Heart (tissue), 3 donors: ENCODE results near the gene MED6.

GRCh38 chr14:68941621-68942322, 37.3 kb downstream of the ACTN1 start:
- RAMPAGE, long total RNA, 2 experiments = no peak in any of the 2 experiments

- RAMPAGE, long total RNA, 2 experiments = no peak in any of the 2 experiments
Measured at GRCh38 chr14:68942323-68943212, 36.5 kb downstream of the ACTN1 start.

GRCh38 chr14:68958320-68959087, 20.6 kb downstream of the ACTN1 start:
- RAMPAGE, long total RNA, 2 experiments = no peak in any of the 2 experiments

DNA sequence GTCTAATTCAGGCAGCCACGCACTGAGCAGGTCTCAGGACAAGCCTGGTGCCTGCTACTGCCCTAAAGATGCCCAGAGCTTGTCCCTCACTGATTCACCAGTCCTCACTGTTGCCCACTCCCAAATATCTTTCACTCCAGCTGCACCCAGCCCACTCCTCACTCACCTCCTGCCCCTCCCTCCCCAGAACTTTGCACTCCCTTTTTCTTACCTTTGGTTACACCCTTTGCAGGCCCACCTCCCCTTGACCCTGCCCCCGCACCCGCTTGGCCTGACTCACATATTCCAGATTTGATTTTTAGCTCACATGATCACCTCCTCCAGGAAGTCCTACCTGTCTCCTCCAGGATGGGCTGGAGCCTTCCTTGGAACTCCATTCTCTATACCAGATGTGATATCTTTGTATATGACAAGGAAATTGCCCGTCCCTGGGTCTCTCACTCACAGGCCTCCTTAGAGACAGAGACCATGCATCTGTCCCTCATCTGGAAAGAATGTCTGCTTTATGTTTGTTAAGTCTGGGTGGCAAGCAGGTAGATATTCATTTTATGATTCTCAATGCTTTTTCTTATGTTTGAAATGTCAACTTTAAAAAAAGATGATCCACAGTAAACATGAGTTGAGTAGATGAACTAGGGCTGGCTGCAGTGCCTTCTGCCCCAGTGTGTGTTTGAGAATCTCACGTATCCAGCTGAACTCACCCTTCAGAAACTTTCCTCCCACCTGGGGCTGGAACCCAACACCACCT, 16.1 kb downstream of the ACTN1 start:
- RAMPAGE, long total RNA, 2 experiments = no peak in any of the 2 experiments

DNA sequence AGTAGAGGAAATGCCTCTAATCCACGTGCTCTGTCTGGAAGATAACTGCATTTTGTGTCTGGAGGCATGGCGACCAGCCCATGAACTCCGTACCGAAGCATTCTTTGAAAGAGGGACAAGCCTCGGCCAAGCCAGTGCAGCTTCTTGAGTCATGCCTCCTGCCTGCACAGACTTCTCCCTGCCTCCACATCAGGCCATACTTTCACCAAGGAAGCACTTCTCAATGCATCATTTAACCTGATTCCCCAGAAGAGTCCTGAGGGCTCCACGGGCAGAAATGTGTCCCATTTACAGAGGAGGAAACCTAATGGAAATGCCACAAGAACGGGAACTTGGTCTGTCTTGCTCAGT, 3.4 kb downstream of the ACTN1 start:
- RAMPAGE, long total RNA, 2 experiments = no peak in any of the 2 experiments

GRCh38 chr14:68978466-68978974, 582 bp downstream of the ACTN1 start:
- RAMPAGE, long total RNA, 2 experiments = no peak in any of the 2 experiments

DNA sequence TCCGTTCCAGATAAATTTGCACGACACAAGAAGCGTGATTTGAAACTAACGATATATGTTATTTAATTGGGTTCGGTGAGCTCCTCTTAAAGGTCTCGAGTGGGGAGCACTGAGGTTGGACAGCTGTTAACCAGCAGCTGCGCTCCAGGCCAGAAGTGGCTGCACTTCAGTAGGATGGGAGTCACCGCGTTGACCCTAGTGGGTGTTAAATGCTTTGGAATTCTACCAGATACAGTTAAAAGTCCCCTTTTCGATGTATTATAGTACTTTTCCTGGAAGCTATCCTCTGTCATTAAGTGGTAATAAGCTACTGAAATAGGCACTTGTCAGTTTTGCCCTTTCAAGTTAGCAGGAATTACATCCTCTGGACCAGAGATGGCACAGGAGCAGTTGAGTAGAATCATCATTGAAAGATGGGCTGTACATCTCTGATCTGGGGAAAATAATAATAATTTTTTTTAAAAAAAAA, 1.1 kb upstream of the DCAF5 start:
- RAMPAGE, long total RNA, 2 experiments = no peak in any of the 2 experiments

DNA sequence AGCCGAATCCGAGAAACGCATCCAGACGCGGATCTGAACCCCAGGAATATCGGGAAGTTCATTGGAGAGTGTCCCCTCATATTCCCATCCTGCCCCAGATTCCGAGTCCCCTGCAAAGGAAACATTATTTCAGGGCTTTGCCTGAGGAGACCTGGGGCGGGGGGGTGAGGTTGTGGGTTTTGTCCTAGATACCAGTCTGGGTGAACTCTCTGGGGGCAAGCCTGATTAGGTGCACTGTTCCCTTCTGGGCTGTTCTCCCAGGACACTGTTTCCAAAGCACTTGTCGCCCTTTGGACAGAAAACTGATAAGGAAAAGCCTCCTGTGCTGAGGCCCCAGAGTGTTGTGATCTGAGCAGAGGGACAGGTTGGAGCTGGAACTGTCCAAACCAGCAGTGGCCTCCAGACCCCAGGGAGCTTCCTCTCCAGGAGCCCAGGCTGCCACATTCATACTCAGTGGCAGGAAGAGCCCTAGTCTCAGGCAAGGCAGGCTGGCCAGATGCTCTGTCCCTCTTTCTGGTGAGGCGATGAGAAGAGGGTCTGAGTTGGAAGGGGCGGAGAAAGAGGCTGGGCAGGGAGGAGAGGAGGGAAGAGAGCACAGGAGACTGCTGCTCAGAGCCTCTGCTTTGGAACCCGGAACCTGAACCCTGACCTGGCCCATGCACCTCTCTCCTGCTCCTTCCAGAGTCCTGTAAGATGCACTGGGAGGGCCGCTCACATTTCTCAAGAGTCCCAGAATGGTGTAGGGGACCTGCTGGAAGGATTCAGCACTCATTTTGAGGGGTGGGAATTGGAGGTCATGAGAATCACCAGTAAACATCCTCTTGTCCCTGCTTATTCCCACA, 1.9 kb downstream of the GALNT16 start:
- RAMPAGE, long total RNA, 2 experiments = no peak in any of the 2 experiments

DNA sequence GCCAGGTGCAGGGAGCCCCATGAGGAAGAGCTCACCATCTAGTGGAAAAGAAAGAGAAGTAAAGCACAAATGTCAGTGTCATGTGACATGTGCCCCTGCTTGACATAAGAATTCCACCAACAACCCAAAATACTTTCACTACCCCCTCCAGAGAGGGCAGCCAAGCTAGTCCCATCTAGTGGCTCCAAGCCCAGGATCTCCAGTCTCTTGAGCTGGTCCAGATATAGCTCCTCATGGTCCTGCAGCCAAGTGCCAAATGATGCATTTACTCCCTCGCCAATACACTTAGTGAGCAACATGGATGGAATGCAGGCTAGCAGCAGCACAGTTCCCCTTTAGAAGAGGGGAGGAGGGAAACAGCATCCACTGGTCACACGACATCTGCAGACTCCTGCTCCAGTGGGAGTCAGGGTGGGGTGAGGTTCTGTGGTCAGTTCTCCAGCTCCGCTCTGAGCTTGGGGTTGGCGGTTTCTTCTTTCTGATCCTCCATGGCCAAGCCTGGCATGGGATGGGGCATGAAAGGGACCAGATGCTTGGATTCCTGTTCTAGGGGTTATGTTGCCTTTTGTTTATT, 57.1 kb downstream of the GALNT16 start:
- RAMPAGE, long total RNA, 2 experiments = no peak in any of the 2 experiments

- RAMPAGE, long total RNA, 2 experiments = no peak in any of the 2 experiments
Measured at GRCh38 chr14:69571928-69572717, 2.5 kb downstream of the CCDC177 start.

GRCh38 chr14:69643297-69644099, 32.1 kb downstream of the SUSD6 start:
- RAMPAGE, long total RNA, 2 experiments = no peak in any of the 2 experiments

GRCh38 chr14:69673537-69674148, 62.2 kb downstream of the SUSD6 start:
- RAMPAGE, long total RNA, 2 experiments = no peak in any of the 2 experiments

DNA sequence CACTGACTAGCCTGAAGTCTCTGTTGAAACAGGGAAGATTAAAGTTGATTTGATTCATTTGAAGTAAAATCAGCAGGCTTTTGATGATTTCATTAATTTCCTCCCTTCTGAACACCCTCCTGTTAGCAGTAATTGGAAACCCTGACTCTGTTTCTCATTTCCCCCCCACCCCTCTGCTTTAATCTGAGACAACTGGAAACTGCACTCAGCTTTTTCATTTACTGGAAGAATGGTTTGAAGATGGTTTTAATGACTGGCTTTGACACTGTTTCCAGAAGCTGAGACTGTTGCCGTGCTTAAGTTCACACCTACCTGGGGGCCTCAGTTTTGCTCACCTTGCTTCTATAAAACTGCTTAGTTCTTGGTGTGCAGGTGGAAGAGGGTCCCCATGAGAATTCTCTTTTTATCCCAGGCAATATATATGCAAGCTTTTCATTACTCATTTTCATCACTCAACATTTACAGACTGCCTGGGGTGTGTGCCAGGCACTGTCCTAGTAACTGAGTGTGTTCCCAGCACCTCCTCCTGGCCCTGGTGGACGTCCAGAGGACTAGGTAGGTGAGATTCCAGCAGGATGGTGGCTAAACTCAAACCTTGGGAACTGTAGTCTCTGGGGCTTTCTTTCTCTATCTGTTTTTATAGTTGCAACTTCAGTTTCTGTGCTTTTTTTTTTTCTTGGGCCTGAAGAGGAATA, 63.6 kb downstream of the SUSD6 start:
- RAMPAGE, long total RNA, 2 experiments = no peak in any of the 2 experiments

DNA sequence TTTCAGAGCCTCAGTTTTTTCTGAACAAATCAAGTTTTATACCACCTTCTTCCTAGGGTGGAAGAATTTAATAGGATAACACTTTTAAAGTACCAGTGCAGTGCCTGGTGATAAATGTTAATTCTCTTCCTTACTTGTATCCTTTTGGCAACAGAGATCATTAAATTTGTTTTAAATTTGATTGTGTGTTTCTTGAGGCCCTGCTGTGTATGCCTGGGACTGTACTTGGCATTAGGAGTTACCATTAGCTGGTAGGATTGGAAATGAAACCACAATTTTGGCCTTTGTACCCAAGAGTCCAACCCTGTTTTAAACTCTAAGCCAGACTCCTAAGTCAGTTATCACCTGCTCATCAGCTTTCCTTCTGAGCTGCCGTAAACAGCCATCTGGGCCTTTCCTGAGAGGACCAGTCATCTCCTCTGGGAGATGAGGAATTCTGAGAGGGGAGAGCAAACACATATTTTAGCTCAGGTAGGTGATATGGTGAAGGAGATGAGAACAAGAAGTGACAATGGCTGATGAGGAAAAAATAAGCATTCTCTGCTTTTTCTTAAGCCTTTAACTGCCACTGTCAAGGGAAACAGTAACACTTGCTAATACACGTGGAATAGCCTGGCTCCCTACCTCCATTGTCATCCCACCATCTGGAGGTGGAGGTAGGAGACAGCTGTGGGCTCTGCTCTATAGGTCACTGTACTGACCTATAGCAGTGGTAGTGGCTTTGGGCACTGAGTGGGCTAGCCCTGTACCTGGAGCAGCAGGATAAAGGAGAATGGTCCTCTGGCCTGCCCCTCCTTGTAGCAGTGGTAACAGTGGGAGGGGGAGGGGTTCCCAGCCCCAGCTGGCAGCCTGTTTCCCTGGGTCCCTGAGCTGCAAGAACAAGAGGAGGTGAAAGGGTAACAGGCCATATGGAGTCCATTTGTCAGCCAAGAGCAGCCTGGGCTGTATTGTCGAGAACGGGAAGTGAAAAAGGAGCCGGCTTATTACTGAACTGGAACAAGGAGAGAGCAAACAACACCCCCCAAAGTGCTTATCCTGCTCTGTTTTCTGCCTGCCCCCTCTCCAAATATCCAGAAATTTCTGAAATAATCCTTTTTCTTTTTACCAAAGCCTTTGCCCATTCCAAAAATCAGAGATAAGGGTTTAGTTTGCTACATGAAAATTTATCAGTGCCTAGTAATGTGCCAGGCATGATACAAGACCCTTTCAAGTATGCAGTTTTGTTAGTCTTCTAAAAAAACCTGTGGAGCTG, 74.0 kb upstream of the SRSF5 start:
- RAMPAGE, long total RNA, 2 experiments = no peak in any of the 2 experiments

GRCh38 chr14:69879998-69880673, 920 bp downstream of the SMOC1 start:
- RAMPAGE, long total RNA, 2 experiments = no peak in any of the 2 experiments

DNA sequence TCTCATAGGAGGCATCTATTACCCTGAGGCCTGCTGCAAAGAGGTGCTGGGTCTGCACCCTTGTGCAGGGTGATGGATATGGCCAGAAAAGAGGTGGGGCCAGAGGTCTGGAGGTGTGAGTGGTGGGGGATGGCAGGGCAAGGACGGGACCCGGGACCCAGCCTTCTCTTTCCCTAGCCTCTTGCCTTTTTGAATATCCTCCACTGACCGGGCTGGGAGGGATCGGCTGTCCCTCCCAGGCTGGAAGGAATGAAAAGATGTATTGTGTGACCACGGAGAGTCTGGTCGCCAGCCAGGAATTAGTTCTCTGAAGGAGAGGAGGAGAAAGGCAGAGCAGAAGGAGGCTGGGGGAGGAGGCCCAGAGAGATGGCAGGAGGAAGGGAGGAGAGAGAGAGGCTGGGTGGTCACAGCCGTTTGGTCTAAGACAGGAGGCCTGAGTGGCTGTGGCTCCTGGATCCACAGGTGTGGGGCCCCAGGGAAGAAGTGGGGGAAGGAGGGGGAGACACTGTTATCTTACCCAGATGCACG, 101.6 kb downstream of the SMOC1 start:
- RAMPAGE, long total RNA, 2 experiments = no peak in any of the 2 experiments

DNA sequence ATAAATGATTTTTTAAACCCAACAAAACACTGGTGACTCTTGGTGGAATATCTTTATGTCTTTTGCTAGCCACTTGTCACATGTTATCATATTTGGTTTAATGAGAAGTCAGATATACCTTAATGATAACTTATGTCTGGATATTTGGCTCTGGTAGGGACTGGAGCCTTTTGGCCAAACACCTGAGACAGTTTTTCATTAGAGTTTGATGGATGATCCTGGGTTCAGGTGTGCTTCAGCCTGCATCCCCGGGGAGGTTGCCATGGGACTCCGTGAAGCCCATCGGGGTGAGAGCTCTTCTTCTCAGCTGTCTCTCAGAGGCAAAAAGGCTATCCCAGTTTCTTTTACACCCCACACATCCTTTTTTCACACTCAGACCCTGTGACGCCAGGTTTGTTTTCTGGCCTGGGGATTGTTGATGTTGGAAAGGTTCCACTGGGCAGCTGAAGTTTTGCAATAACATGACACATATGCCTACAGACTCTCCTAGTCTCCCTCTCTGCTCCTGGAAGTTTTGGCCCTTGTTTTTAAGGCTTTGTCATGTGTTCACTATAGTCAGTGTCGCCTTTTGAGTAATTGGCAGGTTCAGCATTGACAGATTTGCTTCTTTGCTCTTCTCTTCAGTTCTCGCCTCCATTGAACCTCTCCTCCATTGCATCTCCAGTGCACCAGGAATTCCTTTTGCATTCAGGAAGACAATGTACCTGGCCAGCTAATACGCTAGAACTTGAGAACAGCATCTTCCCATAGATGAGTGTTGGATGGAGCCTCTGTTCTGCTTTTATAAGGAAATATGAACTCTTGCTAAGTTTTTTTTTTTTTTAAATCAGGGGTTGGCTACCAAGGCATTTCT, 118.6 kb downstream of the SMOC1 start:
- RAMPAGE, long total RNA, 2 experiments = no peak in any of the 2 experiments

DNA sequence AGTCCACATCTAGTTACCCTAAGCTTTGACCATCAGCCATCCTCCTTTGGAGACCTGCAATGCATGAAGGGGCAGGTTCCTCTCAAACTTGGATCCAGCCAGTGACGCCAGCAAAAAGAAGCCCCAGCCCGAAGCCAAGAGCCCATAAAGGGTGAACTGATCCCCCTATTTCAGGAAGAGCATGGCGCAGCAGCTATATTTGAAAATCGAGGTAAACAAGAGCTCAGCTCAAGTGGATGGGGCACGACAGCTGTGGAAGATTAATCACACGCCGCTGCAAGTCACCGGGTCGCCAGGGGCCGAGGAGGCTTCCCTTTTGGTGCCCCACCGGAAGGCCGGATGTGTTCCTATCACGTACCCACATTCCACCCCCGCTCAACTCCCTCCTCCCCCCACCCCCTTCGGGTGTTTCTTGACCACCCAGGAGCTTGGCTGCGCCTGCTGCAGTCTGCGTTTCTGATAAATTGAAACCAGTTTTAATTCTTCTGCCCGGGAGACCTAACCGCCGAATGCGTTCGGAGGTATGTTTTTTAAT, 2.0 kb downstream of the SLC8A3 start:
- RAMPAGE, long total RNA, 2 experiments = start-site peak on the plus strand in 1 of 2 experiments, centred at position 424 of the sequence, 5 to 13 reads per replicate

GRCh38 chr14:70555492-70556370, 20.9 kb upstream of the ADAM20 start:
- RAMPAGE, long total RNA, 2 experiments = no peak in any of the 2 experiments

- RAMPAGE, long total RNA, 2 experiments = no peak in any of the 2 experiments
Measured at GRCh38 chr14:70600102-70601140, at the start of gene MED6. MED6 (minus strand) TSS chr14:70600655.